NCI-H460 (cell line): ENCODE results near the gene FN1.

DNA sequence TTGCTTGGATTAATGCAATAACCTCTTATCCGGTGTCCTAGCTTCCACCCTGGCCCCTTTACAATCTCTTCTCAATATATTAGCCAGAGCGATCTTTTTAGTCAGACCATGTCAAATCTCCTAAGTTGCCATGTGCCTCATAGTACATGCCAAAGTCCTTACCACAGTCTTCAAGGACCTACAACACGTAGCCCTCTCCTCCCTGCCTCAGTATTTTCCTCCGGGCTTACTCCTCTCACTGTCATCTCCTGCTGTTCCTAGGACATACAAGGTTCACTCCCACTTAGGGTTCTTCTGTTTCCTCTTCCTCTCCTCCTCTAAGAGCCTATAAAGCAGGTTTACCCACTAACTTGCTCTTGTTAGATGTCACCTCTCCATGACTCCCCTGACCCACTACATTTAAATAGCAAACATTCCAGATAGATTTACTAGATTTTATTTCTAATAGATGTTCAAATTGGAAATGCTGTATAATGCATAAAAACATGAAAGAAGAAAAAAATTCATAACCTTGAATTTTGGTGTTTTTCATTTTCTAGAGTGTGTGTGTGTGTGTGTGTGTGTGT lies 779.3 kb downstream of the ERBB4 start:
RAMPAGE:
- cytosol, long total RNA: no peak
- long total RNA: no peak
- nucleus, long total RNA: no peak

GRCh38 chr2:211899797-211900530 lies 638.6 kb downstream of the ERBB4 start:
RAMPAGE:
- cytosol, long total RNA: no peak
- long total RNA: no peak
- nucleus, long total RNA: no peak

GRCh38 chr2:212905687-212906416 lies 245.6 kb downstream of the IKZF2 start:
RAMPAGE:
- cytosol, long total RNA: no peak
- long total RNA: no peak
- nucleus, long total RNA: no peak

RAMPAGE:
- cytosol, long total RNA: no peak
- long total RNA: no peak
- nucleus, long total RNA: no peak
Observed at GRCh38 chr2:215314807-215315587, 3.1 kb downstream of the ATIC start.

DNA sequence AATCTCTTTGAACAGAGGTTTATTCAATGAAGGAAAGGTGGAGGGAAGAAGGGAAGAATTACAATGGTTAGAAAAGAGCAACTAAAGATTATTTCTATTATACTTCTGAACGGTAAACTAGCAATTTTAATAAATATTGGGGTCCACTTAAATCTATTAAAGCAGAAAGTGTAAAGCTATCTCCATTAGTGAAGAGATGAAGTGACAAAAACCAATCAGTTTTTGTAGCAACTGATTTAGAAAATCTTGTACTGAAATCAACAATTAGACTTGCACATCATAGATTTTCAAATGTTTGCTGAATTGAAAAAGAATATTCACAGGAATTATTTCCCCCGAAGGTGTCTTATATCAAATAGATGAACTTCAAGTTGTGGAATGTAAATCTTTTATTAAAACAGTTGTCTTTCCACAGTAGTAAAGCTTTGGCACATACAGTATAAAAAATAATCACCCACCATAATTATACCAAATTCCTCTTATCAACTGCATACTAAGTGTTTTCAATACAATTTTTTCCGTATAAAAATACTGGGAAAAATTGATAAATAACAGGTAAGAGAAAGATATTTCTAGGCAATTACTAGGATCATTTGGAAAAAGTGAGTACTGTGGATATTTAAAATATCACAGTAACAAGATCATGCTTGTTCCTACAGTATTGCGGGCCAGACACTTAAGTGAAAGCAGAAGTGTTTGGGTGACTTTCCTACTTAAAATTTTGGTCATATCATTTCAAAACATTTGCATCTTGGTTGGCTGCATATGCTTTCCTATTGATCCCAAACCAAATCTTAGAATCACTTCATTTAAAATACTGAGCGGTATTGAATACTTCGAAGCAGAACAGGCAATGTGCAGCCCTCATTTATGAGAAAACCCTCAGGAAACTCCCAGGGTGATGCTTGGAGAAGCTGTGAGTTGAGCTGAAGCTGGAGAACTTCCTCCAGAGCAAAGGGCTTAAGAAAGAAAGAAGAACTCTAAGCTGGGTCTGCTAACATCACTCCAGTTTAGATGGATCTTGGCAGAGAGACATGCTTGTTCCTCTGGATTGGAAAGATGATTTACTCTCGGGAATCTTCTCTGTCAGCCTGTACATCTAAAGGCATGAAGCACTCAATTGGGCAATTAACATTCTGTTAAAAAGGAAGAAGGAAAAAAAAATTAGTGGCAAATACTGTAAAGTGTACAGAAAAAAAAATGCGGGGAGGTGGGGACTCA lies 49.0 kb downstream of the ATIC start:
RAMPAGE:
- cytosol, long total RNA: no peak
- long total RNA: no peak
- nucleus, long total RNA: no peak

DNA sequence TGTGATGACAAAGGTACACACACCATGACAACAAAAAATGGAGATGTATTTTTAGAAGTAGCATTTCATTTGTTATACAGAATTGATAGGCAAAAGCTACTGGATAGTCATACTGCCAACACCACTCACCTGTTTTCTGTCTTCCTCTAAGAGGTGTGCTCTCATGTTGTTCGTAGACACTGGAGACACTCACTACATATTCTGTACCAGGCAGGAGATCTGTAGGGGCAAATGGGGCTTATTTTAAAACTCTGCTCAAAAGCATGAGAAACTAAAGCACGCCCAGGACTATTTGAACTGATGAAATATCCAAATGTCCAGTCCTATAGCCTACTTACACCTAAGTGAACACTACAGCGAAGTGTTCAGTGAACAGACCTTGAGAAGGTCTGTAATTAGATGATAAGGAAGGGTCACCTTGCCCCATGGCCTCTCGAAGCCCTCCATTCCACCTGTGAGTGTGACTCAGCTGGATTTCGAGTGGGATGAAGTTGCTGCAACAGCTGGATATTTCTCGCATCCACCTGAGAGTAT lies 47.7 kb downstream of the FN1 start:
RAMPAGE:
- cytosol, long total RNA: no peak
- long total RNA: no peak
- nucleus, long total RNA: no peak

DNA sequence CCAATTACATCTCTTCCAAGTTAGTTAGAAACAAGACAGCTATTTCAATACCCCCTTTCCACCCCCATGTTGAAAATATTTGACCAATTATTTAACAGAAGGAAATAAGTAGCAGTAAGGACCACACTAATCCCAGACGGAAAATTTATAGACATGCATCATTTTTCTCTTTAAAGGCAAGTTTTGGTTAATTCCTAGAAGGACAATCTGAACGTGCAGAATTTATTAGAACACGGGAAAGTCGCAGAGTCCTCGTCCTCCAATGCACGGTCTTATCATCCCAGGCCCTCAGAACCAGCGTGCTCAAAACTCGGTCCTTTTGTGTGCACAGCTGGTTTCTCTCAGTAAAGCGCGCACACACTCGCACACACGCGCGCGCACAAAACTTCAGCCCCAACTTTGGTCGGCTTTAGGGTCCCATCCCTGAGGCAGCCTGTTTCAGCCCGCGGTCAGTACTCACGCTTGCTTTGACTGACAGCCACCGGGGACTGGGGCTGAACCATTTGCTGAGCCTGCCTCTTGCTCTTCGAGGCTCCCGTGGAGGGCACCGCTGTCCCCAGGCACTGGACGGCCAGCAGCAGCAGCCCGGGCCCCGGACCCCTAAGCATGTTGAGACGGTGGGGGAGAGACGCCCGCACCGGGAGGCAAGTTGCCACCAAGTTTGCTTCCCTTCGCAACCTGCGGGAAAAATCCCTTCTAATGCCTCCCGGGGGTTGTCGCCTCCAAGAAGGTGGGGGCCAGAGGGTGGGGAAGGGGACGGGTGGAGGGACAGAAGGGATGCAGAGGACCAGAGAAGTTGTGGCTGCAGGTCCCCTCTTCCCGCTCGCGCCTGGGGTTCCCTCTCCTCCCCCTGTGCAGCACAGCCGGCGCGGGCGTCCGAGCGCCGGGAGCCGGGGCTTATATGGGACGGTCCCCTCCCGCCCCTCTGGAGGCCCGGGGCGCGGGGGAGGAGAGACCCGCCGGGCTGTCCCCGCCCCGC lies at the start of gene FN1:
Gene FN1, minus strand, starts transcription at position 874 of the 979 bp plus-strand sequence.
RAMPAGE:
- cytosol, long total RNA: no peak
- long total RNA: no peak
- nucleus, long total RNA: no peak

DNA sequence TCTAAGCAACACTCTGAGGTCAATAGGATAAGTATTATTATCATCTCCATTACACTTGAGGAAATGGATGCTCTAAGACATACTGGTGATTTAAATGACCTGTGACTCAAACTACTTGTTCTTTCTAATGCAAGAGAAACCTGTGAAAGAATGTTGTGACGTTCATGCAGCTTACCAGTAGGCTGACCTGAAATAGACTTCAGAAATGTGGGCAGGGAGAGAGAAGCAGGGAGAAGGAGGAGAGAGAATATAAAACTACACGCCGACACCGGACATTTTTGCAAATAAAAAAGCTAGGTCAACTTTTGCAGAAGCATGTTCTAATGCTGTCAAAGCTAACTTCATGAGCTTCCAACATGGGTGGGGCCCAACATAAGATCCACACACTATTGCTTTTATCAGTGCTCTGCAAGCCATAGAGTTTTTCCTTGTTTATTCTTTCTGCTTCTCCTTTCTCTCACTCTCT lies 217.6 kb upstream of the FN1 start:
RAMPAGE:
- cytosol, long total RNA: no peak
- long total RNA: no peak
- nucleus, long total RNA: no peak

DNA sequence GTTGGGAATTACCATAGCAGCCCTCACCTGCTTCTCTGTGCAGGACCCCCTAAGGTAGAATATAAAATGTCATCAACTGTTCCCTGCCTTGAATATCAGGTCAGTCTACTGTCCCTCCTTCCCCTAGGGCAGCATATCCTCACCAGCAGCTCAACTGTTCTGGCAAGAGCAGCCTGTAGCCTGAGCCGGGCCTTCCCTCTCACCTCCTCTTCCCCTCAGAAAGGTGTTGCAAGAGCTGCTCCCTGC lies 184.9 kb downstream of the MREG start:
RAMPAGE:
- cytosol, long total RNA: no peak
- long total RNA: no peak
- nucleus, long total RNA: no peak

RAMPAGE:
- cytosol, long total RNA: no peak
- long total RNA: no peak
- nucleus, long total RNA: no peak
Observed at GRCh38 chr2:215900354-215900688, 113.0 kb downstream of the MREG start.

GRCh38 chr2:215999876-216000297 lies 13.5 kb downstream of the MREG start:
RAMPAGE:
- cytosol, long total RNA: no peak
- long total RNA: no peak
- nucleus, long total RNA: no peak

DNA sequence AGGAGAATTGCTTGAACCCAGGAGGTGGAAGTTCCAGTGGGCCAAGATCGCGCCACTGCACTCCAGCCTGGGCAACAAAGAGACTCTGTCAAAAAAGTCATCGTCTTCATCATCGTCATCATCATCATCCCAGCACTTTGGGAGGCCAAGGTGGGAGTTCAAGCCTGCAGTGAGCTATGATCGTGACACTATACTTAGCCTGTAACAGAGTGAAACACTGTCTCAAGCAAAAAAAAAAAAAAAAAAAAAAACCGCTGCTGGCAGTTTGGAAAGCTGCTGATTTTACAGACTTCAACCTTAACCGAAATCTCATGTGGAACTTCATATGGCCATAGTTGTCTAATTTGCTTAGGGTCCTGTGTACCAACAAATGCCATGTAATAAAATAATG lies 33.0 kb downstream of the PECR start:
RAMPAGE:
- cytosol, long total RNA: no peak
- long total RNA: no peak
- nucleus, long total RNA: no peak

DNA sequence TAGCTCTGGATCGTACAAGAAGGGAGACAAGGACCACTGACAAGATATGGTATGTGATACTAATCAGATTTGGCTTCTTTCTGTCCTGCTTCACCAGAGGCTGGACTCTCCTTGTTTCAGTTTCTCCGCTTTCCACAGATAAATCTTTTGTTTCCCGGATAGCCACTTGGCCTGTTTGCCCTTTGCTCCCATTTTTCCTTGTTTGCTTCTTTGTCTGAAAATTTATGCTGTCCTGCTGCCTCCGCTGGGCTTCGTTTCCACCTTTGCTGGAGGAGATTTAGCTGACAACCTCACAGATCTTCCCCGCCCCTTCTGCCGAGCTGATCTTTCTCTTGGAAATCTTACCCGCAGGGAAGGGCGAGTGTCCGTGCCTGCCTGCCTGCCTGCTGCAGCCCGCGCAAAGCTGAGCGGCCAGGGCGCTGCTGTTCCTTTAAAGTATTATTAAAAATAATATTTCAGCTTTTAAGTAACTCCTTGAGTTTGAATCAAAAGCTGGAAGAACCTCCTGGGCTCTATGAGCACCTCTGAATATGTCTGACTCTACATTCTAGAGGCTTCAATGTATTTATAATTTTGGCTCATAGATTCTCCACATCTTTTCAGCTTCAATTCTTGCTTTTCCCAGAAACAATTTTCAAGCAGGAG lies 1.4 kb upstream of the XRCC5 start:
RAMPAGE:
- cytosol, long total RNA: no peak
- long total RNA: no peak
- nucleus, long total RNA: no peak

DNA sequence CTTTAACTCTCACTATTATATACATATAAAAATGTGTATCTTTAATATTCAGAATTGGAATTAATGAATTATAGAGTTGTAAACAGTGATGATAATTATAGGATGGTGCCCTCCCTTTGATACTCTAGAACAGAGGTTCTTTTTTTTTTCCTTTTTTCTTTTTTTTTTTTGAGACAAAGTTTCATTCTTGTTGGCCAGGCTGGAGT lies 15.8 kb downstream of the XRCC5 start:
RAMPAGE:
- cytosol, long total RNA: no peak
- long total RNA: no peak
- nucleus, long total RNA: no peak

DNA sequence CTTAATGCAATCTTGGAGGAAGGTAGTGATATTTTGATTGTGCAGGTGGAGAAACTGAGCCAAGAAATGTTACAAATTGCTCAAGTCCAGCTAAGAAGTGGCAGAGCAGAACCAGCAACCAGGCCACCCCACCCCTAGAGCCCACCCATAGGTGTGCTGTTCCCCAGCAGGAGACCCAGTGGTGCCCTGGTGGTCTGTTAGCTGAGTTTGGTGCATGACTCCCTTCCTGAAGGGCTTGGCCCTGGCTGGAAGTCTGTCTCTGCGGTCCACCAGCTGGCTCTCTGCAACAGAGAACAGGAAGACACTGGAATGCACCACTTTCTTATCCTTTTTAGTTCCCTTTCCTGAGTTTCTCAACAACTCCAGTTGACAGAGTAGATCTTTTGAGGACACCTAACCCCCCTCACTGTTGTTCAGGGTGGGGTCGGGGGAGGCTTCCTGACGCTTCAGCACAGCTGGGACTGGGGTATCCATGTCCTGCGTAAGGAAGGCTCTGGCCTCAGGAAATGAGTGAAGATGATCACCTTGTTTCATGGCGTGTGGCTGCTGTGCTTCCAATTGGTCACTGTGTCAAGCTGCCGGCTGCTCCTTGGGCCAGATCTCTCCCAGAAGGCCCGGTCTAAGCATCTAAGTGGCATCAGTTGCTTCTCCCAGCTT lies 11.9 kb upstream of the RPL37A start:
RAMPAGE:
- cytosol, long total RNA: no peak
- long total RNA: no peak
- nucleus, long total RNA: no peak

DNA sequence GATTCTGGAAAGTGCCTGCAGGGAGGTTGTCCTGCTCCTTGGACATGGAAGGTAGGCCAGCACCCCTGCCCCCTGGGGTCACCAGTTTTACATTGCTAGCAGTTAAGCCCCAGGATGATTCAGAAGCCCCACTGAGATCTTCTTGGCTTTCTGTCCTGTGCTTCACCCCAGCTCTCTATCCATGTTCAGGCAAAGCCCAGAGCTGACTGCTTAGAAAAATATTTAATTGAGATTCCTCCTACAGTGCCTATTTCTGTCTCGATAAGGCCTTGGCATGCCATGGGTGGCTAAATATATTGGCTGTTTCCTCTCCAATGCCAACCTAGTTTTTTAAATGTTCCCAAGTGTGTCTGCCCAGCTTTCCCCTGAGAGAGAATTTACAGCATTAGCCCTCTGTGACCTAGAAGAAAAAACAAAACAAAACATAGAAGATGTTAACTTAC lies 48.4 kb downstream of the RPL37A start:
RAMPAGE:
- cytosol, long total RNA: no peak
- long total RNA: no peak
- nucleus, long total RNA: no peak

DNA sequence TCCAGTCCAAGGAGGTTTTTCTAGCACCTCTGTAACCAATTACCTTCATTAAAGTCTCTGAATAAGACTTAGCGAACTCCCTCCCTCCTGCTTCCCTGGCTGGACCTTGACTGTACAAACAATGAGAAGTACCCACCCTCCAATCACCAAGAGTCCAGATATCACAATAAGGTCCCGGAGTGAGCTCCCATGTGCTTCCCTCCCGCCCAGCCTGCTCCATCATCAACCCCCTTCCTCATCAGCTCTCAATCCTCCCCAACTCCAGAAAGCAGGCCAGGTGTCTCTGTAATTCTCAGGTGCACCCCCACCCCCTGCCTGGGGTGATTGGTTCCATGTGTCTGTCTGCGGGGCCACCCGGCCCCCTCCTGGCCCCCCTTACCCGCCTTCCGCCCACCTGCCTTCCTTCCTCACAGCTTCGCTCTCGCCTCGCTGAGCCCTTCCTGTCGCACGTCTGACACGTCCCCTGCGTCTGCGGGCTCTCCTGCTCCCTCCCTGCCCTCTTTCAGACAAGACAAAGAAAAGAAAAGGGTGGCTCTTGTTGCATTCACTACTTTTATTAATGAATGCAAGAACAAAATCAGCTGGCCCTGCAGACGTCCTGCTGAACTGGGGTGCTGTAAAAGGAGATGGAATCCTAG lies 26.6 kb upstream of the IGFBP2 start:
RAMPAGE:
- cytosol, long total RNA: no peak
- long total RNA: no peak
- nucleus, long total RNA: no peak

GRCh38 chr2:216615407-216616084 lies 17.7 kb upstream of the IGFBP2 start:
RAMPAGE:
- cytosol, long total RNA: no peak
- long total RNA: no peak
- nucleus, long total RNA: no peak

GRCh38 chr2:216616208-216616588 lies 17.0 kb upstream of the IGFBP2 start:
RAMPAGE:
- cytosol, long total RNA: no peak
- long total RNA: no peak
- nucleus, long total RNA: no peak

GRCh38 chr2:216672341-216673263 lies 22.7 kb downstream of the IGFBP5 start:
RAMPAGE:
- cytosol, long total RNA: no peak
- long total RNA: no peak
- nucleus, long total RNA: no peak